Breast epithelium (tissue), 2 donors: ENCODE measurements around a stretch of chr4.

DNA sequence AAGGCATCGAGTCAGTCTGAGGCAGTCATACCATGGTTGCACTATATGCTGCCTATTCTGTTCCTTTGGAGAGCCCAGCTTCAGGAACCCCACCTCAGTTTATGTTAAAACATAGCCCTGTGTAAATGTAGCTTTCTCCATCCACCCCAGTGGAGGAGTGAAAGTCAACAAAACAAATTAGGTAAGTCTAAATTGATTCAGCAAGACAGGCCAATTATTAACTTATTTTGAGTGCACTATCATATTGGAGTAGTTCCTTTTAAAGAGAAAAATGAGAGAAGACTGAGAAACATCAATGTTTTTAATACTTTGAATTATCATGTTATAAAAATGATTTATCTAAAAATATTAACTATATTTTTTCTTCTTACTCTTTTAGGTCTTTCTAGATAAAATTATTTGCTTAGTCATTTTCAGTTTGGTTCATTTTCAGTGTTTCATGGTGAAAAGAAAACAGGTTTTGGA is 24.6 kb upstream of the ADH7 start:
- PRO-cap: no peak
- RAMPAGE, long total RNA, 2 experiments: no peak in any of the 2 experiments

GRCh38 chr4:99574002-99574411 is 617 bp upstream of the MTTP start:
- PRO-cap: no peak
- RAMPAGE, long total RNA, 2 experiments: no peak in any of the 2 experiments

DNA sequence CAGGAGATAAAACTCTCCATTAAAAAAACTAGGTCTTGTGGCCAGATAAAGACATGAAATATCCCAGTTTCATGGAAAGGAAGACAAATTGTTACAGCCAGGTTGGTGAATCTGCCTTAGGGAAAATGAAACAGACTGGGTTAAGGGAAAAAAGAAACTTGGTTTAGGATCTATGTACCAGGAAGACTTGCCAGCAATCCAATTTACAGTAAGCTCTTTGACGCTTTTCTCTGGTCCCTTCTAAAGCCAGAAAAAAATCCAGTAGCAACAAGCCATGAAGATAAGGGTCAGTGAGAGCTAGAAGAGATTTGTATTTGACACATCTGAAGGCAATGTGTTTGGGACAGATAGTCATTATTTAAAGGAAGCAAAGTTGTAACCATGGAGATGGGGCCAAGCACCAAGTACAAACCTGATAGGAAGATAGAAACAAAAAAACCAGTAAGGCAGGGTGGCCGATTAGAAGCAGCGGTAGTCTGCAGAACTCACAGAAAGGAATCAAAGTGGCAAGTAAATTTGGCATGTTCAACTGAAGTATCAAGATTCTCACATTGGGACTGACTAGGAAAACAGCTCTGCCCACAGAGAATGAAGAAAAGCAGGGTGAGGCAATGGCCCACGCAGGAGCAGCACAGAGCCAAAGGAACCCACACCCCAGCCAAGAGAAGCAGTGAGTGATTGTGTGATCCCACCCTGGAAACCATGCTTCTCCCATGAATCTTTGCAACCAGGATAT is 12.8 kb upstream of the C4orf54 start:
- PRO-cap: no peak
- RAMPAGE, long total RNA, 2 experiments: no peak in any of the 2 experiments

DNA sequence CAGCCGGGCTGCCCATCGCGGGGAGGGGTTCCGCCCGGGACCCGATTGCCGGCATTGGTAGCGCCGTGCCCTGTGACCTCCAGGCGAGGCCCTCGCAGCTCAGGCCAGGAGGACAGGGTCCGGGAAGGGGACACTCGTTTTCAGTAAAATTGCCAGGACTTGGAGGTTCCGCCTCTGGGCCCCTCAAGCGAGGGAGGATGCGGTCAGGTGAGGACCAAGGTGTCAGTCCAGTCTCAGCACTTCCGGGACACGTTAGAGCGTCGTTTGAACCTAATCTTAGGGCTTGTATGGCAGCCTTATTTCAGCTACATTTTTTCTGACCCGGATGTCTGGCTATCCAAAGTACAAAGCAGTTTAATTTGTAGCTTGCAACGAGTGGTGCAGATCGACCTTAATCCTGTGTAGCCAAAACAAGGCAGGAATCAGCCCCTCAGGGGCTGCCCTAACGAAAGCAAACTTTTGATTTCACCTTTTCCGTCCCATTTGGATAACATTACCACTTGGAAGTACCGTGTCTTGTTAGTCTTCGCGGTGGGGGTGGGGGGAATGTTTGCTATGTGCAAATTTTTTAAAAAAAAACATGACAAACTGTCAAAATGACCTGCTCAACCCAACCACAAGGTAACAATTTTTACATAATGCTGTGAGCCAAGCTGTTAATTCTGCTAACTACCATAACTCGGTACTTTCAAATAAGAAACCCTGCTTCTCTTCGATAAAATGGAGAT is 657 bp upstream of the DNAJB14 start:
- PRO-cap: no peak
- RAMPAGE, long total RNA, 2 experiments: no peak in any of the 2 experiments

DNA sequence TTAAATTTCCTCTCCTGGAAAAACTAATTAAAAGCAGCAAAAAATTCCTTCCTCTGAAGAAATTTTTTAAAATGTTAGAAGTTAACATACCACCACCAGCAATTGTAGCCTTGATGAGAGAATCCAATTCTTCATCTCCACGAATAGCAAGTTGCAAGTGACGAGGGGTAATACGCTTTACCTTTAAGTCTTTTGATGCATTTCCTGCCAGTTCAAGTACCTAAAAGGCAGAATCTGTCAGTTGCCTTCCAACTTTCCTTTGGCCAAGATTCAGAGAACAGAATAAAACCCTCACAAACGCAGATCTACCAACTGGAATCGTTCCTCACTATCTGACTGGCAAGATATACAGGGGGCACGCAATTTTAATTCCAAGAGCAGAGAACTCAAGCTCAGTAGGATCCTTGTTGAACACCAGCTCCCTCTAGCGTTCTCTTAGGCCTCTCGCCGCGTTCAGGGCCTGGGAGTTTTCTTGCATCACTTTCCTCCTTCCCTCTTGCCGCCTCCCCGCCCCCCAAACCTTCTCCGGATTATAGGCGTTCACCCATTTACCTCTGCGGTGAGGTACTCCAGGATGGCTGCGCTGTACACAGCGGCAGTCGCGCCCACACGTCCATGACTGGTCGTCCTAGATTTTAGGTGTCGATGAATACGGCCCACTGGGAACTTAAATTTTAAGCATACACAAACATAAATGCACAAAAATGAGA is 1.2 kb downstream of the H2AZ1 start:
- PRO-cap: no peak
- RAMPAGE, long total RNA, 2 experiments: no peak in any of the 2 experiments

GRCh38 chr4:100436678-100437058 is 81.2 kb downstream of the EMCN start:
- PRO-cap: no peak
- RAMPAGE, long total RNA, 2 experiments: no peak in any of the 2 experiments

GRCh38 chr4:100679339-100679768 is 161.5 kb upstream of the EMCN start:
- PRO-cap: no peak
- RAMPAGE, long total RNA, 2 experiments: no peak in any of the 2 experiments

- PRO-cap: no peak
- RAMPAGE, long total RNA, 2 experiments: no peak in any of the 2 experiments
Measured at GRCh38 chr4:101040372-101040984, 306.8 kb downstream of the PPP3CA start.

- PRO-cap: no peak
- RAMPAGE, long total RNA, 2 experiments: no peak in any of the 2 experiments
Measured at GRCh38 chr4:101191581-101192067, 155.7 kb downstream of the PPP3CA start.

GRCh38 chr4:101230688-101230995 is 116.7 kb downstream of the PPP3CA start:
- PRO-cap: no peak
- RAMPAGE, long total RNA, 2 experiments: no peak in any of the 2 experiments

- PRO-cap: no peak
- RAMPAGE, long total RNA, 2 experiments: no peak in any of the 2 experiments
Measured at GRCh38 chr4:101355773-101356795, 8.8 kb upstream of the PPP3CA start.

DNA sequence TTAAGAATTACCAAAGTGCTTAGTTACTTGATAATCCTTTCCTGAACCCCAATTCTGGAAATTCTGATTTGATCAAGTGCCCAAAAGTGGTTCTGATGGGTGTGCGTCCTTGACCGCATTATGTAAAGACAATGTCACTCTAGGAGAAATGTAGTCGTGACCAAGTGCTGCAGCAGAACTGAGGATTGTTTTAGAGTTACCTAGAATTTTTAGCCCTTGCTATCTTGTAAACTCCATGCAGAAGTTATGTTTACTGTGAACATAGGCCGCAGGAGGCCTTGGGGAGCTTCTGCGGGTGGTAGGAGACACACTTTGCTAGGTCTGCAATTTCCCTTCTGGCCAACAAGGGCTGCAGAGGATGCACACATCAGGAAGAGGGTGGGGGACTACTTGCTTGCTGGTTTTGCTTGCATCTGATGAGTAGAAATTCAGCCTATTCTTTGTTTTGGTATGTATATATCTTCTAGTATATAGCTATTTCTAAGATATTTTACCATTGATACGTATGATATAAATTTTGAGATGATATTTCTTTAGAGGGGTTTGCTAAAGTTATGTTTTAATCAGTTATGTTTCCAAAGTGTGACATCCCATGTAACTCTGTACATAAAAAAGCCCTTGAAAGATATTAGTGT is 23.1 kb downstream of the BANK1 start:
- PRO-cap: no peak
- RAMPAGE, long total RNA, 2 experiments: no peak in any of the 2 experiments

GRCh38 chr4:102438735-102439884 is 62.0 kb upstream of the NFKB1 start:
- PRO-cap: no peak
- RAMPAGE, long total RNA, 2 experiments: no peak in any of the 2 experiments

- PRO-cap: no peak
- RAMPAGE, long total RNA, 2 experiments: no peak in any of the 2 experiments
Measured at GRCh38 chr4:102503662-102504375, 2.7 kb downstream of the NFKB1 start.

GRCh38 chr4:102554451-102554807 is 53.3 kb downstream of the NFKB1 start:
- PRO-cap: no peak
- RAMPAGE, long total RNA, 2 experiments: no peak in any of the 2 experiments

GRCh38 chr4:102584488-102585221 is 83.5 kb downstream of the NFKB1 start:
- PRO-cap: no peak
- RAMPAGE, long total RNA, 2 experiments: no peak in any of the 2 experiments

GRCh38 chr4:102585513-102586476 is 84.6 kb downstream of the NFKB1 start:
- PRO-cap: no peak
- RAMPAGE, long total RNA, 2 experiments: no peak in any of the 2 experiments

- PRO-cap: no peak
- RAMPAGE, long total RNA, 2 experiments: no peak in any of the 2 experiments
Measured at GRCh38 chr4:102805446-102806246, 21.7 kb downstream of the UBE2D3 start.

- PRO-cap: no peak
- RAMPAGE, long total RNA, 2 experiments: no peak in any of the 2 experiments
Measured at GRCh38 chr4:102808765-102809534, 18.4 kb downstream of the UBE2D3 start.

- PRO-cap: no peak
- RAMPAGE, long total RNA, 2 experiments: no peak in any of the 2 experiments
Measured at GRCh38 chr4:102819268-102820129, 7.9 kb downstream of the UBE2D3 start.